LHCN-M2 (cell line): Measurements from ENCODE around the genes TRPM2, KRTAP12-1 and TSPEAR.

- RAMPAGE, long total RNA = no peak
Observed at GRCh38 chr21:43741230-43741835, 22.4 kb downstream of the PDXK start.

- RAMPAGE, long total RNA = no peak
Observed at GRCh38 chr21:43775521-43776002, 546 bp downstream of the CSTB start.

- RAMPAGE, long total RNA = no peak
Observed at GRCh38 chr21:43889949-43890368, 24.9 kb downstream of the AGPAT3 start.

- RAMPAGE, long total RNA = no peak
Observed at GRCh38 chr21:43909851-43910349, 44.9 kb downstream of the AGPAT3 start.

DNA sequence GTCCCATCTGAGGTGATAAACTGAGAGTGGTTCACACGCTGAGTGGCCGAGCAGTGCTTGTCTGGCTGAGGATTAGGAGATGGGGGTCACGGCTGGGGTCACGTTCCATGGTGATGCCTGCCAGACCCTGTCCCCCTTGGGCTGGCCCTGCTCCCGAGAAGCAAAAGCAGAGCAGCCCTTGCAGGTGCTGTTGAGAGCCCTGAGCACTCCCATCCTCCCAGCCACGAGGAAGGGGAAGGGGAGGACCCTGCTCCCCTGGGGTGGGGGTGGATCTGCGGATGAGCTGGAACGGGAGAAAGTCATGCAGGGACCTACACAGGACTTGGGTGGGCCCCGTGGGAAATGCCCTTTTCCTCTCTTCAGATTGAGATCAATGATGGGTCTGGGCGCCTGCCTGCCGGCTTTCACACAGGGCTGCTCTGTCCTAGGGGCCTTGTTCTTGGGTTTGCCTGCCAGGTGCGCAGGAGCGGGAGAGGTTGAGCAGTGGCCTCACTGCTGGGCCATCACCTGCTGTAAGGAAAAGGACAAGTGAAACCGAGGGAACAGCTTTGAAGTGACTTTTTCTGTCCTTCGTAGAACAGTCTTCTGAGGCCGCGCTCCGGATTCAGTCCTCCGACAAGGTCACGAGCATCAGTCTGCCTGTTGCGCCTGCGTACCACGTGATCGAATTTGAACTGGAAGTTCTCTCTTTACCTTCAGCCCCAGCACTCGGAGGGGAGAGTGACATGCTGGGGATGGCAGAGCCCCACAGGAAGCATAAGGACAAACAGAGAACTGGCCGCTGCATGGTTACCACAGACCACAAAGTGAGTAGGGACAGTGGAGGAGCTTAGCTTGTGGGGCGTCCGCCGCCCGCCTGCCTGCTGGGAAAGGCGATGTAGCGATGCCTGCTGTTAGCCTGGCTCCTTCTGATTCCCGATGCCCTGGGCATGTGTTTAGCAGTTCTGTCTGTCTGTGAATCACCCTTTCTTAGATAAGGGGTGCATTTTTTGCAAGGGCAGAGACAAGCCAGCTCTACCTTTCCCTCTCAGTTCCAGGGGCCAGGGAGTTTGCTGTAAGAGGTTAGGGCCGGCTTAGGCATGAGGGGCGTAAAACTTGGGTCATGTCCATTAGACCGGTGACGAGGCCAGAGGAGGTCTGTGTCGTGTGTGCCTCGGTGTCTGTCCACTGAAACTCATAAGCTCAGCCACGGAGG lies 19.7 kb upstream of the PWP2 start:
- RAMPAGE, long total RNA = no peak

DNA sequence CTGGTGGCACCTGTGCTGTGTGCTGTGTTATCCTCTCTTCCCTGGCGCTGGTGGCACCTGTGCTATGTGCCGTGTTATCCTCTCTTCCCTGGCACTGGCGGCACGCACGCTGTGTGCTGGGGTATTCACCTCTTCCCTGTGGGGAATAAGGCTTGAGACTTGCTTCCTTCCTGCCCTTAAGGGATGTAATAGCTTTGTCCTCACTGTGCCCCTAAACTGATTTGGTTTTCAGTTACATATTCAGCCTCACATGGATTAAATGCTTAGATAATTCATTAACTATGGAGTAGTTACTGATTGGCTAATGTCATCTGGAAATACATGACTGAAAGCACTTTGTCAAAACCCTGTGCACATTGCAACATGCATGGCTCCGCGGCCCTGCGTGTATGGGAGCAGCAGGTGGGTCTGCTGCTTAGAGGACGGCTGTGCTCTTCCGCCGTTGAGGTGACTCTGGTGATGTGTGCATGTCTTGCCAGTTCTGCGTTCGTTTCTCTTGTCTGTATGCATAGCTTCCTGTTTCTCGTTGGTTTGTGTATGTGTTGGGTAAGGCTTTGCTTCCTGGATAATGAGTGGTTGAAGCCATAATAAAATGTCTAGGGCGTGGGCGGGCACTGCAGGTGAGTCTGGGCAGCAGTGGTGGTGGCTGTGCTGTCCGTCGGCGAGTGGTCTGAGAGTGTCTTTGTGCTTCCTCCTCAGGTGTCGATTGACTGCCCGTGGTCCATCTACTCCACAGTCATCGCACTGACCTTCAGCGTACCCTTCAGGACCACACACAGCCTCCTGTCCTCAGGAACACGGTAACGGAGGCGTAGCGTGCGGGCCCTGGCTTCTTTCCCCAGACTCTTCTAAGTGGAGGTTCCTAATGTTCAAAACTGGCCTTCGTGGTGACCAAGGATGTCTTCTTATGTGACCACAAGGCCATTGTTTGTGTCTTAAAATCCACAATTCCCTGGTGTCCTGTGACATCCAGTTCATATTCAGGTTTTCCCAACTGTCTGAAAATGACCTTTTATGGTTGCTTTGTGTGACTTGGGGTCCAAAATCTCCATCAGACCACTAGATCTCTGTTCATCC lies 17.7 kb upstream of the PWP2 start:
- RAMPAGE, long total RNA = no peak

DNA sequence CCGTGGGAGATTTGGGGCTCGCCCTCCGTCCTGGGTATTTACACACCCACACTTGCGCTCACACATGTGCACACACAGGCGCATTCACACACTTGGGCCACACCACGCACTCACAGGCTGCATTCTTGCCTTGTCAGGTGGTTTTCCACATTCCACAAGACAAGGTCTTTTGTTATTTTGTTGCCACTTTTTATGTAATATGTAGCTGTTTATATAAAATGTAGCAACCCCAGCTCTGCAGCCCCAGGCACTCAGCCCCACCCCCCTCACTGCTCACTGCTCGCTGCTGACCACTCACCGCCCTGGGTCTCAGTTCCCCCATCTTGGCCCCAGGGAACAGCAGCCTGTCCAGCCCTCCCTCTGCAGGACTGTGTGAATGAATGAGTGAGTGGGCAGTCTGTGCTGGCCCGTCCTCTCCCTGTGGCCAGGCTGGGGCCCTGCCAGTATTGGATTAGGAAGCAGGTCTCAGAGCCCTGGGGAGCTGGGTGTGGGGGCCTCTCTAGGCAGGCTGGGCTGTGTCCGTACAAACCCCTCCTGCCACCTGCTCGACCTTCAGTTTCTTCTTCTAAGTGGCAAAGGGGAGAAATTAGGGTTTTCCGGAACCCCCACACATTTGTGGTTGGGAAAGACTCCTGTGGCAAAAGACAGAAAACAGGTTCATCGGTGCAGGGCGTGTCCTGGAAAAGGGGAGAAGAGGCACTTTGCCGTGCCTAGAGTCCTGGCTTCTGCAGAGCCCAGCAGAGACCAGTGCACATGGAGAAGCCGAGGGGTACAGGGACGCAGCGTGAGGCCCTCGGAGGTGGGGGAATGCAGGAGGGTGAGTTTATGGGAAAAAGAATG lies 7.7 kb downstream of the PFKL start:
- RAMPAGE, long total RNA = no peak

DNA sequence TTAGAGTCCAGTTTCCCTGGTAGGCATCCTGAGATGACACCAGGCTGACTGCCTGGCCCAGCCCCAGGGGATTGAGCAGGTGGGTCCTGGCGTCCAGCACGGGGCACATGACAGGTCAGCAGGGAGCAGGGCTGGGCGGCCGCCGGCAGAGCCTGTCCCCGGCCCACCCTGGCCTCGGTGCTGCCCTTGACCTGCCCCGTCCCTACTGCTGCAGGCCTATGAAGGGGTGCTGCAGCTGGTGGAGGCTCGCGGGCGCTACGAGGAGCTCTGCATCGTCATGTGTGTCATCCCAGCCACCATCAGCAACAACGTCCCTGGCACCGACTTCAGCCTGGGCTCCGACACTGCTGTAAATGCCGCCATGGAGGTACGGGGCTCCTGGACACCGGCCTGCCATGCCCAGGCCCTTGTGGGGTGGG lies 15.6 kb downstream of the CFAP410 start:
- RAMPAGE, long total RNA = no peak

DNA sequence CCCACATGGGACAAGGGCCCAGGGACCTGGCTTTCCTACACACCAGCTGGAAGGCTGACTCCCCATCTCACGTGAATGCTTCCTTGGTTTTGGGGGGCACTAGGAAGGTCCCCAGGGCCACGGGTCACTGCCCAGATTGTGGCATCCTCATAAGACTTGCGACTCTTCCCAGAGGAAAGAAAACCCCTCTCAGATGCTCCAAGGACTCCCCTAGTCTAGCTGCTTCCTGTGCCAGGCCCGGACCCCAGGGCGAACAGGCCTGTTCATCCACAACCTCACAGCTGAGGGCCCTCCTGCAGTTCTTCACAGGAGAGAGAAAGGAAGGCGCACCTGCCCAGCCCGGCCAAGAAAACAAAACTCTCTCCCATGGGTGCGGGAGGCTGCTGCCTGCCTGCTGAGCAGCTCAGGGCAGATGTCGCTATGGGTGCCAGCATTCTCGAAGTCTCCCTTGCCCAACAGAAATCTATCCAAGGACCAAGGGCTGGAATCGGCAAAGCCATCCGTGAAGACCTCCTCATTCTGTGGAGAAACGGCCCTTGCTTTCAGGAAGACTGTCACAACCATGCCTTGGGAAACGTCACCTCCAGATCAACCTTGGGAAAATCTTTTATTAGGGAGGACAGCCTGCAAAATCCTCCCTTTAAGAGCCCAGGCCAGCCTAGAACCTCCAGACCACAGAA lies 9.7 kb downstream of the CFAP410 start:
- RAMPAGE, long total RNA = no peak

DNA sequence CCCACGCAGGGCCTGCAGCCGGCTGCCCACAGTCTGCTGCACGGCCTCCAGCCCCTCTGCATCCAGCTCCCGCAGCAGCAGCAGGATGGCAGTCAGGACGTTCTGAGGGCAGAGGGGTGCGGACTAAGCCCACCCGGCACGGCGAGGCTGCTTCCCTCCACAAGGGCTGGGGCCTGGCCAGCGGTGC lies 9.1 kb downstream of the CFAP410 start:
- RAMPAGE, long total RNA = no peak

DNA sequence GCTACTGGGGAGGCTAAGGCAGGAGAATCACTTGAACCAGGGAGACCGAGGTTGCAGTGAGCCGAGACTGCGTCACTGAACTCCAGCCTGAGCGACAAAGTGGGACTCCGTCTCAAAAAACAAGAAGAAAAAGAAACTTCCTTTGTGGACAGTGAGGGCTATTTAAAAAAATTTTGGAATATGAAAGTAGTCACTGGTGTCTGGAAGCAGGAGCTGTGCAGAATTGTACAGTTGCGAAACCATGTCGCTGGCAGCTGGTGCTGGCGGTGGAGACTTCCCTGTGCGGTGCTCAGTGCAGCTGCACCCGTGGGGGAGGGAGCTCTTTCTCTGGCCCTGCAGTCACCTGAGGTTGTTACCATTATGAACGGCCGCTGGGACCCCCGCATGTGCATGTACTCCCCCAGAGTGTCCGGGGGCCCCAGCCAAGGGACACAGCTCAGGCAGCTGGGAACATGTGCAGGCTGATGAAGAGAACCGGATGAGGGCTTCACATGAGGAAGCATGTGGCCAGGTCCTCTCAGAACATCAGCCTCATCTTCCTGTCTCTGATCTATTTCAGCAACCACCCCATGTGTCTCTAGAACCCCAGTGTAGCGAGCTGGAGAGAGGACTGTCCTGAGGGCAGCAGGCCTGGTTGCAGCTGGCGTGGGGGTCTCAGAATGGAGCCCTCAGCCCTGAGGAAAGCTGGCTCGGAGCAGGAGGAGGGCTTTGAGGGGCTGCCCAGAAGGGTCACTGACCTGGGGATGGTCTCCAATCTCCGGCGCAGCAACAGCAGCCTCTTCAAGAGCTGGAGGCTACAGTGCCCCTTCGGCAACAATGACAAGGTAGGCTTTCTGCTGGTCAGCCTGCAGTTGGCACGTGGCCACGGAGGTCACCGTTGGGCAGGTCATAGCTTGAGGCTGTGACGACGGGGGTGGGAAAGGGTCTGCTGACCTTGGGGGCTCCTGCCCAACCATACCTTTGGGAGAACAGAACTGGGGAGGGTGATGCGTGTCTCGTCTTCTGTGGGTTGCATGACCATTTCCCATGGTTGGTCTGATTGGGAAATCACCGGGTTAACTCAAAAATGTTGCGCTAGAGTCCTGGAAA lies at the start of gene TRPM2:
TRPM2 (plus strand) TSS at position 580 of the 1,089 bp plus-strand sequence.
- RAMPAGE, long total RNA = no peak

DNA sequence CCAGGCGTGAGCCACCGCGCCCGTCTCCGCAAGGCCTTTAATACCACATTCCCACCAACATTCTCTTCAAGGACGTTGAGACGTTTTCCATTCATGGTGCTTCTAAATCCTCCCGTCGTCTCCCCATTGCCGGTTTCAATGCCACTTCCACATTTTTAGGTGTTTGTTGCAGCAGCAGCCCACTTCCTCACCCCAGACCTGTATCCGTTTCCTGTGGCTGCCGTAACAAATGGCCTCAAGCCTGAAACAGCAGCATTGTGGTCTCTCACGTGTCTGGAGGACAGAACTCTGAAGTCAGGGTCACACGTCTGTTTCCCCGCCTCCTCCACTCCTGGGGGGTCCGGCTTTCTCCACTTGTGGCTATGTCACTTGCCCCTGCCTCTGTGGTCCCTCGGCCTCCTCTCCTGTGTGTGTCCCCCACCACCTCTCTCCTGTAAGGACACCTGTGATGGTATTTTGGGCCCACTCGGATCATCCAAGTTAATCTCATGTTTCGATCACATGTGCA lies 21.8 kb downstream of the TRPM2 start:
- RAMPAGE, long total RNA = no peak

- RAMPAGE, long total RNA = no peak
Observed at GRCh38 chr21:44428589-44429163, 26.6 kb upstream of the LRRC3 start.

DNA sequence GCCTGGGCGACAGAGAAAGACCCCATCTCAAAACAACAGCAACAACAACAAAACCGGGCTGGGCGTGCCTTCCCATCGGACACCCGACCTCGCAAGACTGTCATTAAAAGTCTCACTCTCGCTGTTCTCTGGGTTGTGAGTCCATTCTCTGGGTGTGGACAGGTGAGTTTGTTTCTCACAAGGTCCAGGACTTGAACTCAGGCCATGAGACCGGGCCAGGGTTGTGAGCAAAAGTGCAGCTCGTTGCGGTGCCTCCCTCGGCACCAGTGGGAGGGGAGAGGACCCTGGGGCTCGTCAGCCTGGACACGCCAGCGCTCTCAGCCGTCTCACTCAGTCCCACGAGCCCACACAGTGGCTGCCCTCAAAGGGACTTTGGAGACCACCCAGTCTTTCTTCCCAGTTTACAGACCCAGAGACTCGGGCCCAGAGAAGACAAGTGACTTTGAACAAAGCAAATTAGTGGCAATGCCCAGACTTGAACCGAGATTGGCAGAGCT lies 28.0 kb downstream of the LRRC3 start:
- RAMPAGE, long total RNA = no peak

DNA sequence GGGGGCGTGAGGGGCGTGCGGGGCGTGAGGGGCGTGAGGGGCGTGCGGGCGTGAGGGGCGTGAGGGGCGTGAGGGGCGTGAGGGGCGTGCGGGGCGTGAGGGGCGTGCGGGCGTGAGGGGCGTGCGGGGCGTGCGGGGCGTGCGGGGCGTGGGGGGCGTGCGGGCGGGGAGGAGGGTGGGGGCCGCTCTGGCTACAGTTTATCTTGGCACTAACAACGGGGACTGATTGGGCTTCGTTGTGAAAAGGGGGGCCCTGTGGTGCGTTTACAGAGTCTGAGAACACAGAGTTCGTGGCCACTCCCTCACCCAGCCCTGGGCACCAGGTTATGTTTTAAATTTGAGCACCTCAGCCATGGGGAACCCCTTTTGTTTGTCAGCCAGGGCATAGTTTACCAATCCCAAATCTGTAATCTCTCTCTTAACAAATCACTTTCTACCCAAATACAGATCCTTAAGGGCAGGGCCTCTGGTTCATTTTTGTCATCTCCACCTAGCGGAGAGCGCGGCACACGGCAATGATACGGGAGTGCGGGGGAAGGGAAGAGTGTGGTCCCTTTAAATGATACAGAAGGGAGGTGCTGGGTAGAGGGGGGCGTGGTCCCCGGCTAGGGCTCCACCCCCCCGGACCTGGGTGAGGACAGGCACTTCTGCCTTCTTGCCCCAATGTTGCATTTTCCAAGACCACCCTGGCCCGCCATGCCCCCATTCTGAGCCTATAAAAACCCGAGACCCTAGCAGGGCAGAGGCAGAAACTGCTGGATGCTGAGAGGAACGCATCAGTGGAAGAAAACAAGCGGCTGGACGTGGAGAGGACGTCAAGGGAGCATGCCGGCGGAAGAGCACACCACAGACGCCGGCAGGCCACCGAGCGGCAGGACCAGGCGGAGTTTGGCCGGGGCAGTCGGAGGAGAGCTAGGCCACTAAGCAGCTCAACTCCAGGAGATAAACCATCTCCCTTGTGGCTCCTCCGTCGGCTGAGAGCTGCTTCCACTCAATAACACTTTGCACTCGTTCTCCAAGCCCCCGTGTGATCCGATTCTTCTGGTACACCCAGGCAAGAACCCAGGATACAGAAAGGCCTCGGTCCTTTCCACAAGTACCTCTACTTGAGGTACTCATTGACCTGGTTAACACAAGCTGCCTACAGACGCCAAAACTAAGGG lies 29.9 kb downstream of the LRRC3 start:
- RAMPAGE, long total RNA = no peak

DNA sequence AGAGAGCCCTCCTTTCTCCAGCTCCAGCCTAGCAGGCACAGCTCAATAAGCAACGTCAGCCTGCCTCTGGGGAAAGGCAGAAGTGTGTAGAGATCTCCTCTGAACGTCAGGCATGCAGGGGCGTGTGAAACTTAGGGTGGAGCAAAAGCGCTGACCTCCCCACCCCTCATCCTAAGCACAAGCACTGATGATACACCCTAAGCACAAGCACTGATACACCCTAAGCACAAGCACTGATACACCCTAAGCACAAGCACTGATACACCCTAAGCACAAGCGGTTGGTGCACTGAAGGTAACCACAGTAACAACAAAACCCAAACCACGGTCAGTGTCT lies 1.3 kb downstream of the KRTAP12-3 start:
- RAMPAGE, long total RNA = no peak

- RAMPAGE, long total RNA = no peak
Observed at GRCh38 chr21:44681920-44682457, at the start of gene KRTAP12-1. TSS of gene KRTAP12-1 (minus strand) at chr21:44682163.

DNA sequence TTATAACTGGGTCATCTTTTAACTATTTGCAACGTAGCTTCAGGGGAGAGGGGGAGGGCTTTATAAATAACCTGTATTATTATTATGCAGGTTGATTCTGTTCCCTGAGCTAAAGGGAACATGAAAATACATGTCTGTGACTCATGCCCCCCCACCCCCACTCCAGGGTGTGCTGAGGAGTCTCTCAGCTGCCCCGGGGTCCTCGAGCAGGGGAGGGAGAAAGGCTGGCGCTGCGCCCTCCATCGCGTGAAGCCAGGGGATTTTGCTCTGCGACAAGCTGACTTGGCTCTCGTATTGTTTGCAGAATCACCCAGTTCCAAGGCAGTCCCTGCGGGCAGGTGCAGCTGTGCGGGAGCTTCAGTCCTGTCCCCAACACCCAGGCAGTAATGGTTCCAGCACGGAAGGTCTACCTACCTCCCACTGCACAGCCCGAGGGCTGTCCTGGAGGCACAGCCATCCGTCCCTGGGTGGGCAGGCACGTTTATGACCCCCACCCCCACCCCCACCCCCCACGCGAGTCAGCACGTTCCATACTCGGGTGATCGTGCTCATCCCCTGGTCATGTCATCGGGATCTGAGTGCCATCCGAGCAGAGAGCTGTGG lies 1.3 kb downstream of the TSPEAR start:
- RAMPAGE, long total RNA = no peak

DNA sequence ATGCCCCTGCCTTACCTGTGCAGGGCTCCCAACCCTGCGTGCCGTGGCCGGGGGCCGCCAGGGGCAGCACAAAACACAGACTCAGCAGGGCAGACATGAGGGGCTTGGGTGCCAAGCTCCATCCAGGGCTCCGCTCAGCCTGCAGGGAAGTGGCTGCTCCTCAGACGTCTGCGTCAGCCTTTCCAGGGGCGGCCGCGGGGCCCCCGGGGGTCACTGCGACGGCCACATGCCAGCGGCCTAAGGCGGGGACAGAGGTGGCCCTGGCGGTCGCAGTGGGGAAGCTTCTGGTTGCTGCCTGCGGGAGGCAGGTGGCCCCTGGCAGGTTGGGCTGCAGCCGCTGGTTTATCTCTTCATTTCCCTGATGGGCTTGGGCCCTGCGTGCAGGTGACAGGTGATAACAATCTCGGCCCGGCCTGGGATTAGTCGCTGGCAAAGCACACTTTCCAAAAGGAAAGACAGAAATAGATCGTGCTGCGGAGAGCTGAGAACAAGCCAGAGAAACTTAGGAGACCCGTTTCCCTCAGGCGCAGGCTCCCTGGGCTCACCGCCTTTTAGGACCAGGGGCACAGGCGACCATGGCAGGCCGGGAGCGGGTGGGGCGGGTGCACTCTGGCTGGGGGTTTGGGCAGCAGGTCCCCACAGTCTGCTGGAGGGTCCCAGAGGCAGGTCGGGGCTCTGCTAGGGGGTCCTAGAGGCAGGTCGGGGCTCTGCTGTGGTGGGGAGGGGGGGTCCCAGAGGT lies at the start of gene TSPEAR:
TSPEAR (minus strand) TSS at position 155 of the 739 bp plus-strand sequence.
- RAMPAGE, long total RNA = no peak

GRCh38 chr21:44805510-44806544 lies 4.2 kb upstream of the UBE2G2 start:
- RAMPAGE, long total RNA = no peak